Mesenchymal stem cell of the bone marrow (primary cell): ENCODE measurements around a stretch of chr6.

GRCh38 chr6:167787750-167788178, 38.9 kb upstream of the AFDN start:
- CAGE, long polyA plus RNA: no peak

DNA sequence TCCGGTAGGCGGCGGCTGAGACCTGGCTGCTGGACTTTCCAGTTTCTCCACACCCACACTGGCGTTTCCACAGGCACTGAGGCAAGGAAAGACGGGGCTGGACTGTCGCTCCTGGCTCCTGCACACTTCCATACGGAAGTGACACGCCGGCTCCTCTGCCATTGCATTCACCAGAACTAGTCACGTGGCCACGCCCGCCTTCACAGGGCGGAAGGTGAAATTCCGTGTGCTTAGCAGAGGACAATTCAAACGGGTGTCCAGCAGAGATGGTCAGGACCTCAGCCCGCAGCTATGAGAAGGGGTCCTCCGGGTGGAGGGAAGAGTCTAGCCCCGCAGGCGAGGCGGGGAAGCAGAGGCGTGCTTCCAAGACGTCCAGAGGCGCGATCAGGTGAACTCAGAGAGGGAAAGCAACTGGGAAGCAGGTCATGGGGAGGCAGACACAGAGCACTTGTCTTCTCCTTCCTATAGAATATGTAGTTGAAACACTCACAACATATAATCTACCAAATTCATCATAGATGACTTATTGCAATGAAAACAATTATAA, 10.9 kb upstream of the AFDN start:
- CAGE, long polyA plus RNA: no peak

DNA sequence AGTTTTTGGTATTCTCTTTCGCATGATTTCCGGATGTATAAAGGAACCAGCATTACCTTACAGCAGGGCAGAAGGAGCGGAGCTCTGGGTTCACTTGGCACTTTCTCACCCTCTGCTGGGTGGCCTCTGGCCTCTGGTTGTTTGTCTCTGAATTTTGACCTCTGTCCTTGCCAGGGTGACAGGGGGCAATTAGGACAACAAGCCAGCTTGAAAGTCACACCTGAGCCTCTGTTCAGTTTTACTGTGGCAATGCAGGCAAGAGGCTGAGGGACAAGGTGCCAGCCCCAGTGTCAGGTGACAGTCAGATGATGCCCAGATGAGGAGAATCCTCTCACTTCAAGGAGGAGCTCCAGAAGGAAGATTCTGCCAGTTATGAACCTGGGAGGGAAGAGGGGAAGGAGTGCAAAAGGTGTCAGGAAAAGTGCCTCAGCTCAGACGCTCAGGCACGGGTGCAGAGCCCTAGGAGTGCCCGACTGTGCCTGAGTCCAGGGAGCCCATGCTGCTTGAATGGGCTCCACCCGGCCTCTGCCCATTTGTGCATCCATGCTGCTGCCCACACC, 69.2 kb upstream of the KIF25 start:
- CAGE, long polyA plus RNA: no peak

DNA sequence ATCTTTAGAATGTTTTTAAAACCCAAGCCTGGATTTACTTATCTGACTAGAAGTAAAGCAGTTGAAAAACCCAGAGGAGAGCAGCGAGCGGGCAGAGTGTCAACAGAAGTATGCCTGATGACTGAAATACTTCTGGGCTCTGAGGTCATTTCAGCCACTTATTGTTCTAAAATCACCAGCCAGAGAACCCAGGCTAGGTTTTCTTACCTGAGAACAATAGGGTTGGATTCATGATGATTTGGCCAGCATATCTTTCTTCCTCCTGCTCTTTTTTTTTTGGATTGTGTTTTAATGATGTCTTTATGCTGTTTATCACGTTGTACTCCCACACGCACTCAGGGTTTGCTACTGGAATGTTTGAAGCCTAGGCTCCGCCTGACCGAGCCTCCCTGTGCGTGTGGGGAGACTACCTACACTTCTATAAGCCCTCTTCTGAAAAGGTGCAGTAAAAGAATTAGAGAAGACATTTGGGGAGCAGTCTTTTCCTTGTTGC, 63.0 kb upstream of the KIF25 start:
- CAGE, long polyA plus RNA: no peak

GRCh38 chr6:167937890-167938751, 59.4 kb upstream of the KIF25 start:
- CAGE, long polyA plus RNA: no peak

DNA sequence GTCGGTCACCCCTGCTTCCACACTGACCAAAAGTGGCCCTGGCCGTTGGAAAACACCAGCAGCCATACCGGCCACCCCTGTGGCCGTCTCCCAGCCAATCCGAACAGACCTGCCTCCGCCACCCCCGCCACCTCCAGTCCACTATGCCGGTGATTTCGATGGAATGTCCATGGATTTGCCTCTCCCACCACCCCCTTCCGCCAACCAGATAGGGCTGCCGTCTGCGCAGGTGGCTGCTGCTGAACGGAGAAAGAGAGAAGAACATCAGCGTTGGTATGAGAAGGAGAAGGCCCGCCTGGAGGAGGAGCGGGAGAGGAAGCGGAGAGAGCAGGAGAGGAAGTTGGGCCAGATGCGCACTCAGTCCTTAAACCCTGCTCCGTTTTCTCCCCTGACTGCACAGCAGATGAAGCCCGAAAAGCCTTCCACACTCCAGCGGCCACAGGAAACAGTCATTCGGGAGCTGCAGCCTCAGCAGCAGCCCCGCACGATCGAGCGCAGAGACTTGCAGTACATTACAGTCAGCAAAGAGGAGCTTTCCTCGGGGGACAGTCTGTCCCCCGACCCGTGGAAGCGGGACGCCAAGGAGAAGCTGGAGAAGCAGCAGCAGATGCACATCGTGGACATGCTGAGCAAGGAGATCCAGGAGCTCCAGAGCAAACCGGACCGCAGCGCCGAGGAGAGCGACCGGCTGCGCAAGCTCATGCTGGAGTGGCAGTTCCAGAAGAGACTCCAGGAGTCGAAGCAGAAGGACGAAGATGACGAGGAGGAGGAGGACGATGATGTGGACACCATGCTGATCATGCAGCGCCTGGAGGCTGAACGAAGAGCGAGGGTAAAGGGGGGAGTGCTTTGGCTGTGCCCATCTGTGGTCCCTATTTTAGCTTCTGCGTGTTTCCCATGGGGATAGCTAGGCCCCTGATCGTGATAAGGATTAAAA, 45.8 kb upstream of the KIF25 start:
- CAGE, long polyA plus RNA: no peak

DNA sequence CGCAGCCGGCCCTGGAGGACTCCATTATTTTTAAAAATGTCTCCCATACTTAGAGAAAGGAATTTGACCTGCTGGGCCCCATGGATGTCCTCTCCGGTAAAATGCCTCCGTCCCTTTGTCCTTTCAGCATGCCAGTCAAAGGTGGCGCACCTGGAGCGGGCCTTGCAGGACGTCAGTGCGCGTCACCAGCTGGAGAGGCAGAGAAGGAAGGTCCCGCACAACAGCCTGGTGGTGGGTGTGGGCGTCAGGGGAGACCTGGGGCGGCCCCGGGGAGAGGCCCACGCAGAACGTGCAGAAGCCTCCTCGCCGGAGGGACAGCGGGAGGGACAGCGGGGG, 1.1 kb upstream of the KIF25 start:
- CAGE, long polyA plus RNA: no peak

DNA sequence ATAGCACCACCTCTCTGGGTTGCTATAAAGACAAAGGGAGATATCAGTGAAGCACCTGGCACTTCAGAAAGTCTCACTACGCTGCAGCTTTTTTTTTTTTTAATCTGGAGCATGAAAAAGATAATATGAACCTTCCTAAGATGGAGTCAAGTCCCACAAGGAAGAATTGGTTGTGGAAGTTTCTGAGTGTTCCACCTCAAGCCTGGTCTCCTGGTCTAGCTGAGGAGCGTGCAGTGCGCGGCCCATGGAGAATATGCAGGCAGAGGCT, 537 bp downstream of the KIF25 start:
- CAGE, long polyA plus RNA: no peak

DNA sequence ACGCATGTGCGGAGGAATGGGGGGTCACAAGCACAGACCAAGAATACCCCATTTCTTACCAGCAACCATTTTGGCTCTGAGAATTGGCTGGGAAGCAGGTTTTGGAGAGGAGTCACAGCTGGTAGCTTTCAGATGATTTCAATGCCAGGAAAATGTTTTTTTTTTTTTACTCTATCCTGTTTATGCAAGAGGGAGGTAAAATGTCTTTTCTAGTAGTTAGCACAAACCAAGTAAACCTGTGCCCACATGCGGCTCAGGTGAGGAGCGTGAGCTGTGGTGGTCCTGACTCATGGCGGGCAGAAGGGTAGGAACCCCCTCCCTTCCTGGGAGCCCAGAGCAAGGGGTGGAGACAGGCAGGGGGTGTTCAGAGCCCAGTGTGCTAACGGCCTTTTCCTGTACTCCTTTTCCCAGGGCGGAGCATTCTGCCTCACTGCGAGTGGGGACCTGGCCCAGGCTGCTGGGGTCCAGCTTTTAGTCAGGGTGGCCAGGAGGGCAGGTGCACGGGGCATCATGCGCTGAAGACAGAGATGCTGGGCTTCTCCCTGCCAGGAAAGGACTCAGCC, 32.9 kb downstream of the FRMD1 start:
- CAGE, long polyA plus RNA: no peak

DNA sequence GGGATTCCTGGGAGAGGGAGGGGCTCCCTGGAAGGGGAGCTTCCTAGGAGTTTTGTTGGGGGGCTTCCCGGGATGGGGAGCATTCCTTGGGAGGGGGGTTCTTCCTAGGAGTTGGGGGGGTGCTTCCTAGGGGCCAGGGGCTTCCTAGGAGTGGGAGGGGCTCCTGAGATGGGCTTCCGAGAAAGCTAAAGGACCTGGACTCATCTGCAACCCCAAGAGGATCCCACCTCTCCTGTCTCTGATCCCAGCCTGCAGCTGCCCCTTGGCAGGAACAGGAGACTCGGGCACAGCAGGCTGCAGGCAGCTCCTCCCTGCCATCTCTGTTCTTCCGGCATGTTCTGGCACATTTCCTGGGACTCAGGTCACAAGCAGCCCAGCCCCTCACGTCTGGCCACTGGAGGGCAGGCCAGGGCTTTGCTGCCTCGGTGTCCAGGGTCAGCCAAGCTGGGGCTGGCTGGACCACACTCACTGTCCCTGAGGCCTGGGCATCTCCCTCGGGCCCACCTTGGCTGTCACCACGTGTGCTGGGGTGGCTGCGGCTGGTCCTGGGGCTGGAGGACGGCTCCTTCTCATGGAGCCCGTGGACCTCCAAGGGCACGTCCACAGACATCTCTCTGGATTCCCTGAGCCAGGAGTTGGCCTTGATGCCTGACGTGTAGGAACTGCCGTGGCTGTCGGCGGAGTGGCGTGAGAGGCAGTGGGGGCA, 18.6 kb downstream of the FRMD1 start:
- CAGE, long polyA plus RNA: no peak

- CAGE, long polyA plus RNA: no peak
Measured at GRCh38 chr6:168163505-168163704, 84.4 kb upstream of the FRMD1 start.

DNA sequence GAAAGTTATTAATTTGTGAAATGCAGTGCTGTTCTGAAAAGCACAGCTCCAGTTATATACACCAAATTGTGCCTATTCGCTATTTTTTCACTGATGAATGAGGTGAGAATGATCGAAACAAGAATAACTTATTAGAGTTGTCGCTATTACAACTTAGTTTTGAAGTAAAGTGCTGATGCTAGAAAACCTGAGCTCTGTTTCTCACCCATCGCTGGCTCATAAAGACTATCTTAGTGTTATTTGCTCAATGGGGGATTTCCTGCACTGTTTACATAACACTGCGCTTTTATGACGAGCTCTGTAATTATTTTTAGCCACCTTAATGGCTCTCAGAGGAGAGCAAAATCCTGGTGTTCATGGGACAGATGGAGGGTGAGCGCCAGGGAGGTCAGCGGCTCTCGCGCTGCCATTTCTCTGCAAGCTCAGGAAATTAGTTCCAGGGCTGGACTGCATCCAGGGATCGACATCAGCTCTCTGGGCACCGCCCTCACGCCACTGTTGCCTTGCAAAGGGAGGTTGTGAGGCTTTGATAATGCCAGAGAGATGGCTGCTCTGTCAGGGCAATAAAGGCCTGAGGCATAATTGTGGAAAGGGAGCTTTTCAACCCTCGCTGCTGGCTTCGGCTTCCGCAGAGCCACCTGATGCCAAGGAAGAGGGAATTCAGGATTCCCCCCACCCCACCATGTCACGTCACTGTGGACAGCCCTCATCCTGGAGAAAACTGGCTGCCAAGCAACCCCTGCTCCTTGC, 72.0 kb downstream of the DACT2 start:
- CAGE, long polyA plus RNA: no peak

DNA sequence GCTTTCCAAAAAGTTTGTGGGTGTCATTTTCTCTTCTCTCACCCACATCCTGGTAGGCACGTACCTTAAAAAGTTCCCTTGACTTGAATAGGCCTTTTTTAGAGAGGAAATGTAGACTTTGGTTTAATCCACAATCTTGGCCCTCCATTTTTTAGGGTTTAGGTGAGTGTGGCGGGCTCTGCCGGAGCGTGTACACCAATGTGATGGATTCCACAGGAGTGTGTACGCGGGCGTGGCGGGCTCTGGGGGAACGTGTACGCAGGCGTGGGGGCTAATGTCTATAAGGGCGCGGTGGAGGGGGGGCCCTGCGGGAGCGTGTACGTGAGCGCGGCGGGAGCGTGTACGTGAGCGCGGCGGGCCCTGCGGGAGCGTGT, 28.2 kb upstream of the SMOC2 start:
- CAGE, long polyA plus RNA: no peak

- CAGE, long polyA plus RNA: no peak
Measured at GRCh38 chr6:168417604-168418124, 23.3 kb upstream of the SMOC2 start.

DNA sequence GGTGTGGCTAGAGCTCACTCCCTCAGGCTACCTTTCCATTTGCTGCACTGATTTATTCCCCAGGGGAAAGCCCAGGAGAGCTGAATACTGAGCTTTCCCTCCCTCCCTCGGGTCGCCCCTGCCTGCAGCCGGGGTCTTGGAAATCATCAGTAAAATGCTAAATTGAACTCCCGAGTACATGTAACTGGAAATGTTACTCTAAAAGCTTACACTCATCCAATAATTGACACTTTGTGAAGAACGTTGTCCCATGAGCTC, 10.0 kb downstream of the SMOC2 start:
- CAGE, long polyA plus RNA: no peak

- CAGE, long polyA plus RNA: no peak
Measured at GRCh38 chr6:168526668-168527384, 85.8 kb downstream of the SMOC2 start.

DNA sequence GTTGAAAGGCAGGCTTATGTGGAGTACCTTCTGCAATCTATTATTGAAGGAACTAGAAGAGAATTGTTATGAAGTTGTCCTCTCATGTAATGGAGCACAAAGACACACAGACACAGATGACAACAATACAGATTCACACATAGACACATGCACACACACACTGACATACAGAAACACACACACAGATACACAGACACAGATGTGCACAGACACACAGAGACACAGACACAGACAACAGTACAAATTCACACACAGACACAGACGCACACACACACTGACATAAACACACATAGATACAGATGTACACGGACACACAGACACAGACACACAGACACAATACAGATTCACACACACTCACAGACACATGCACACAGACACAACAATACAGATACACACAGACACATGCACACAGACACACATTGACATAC, 183.4 kb downstream of the SMOC2 start:
- CAGE, long polyA plus RNA: no peak

- CAGE, long polyA plus RNA: no peak
Measured at GRCh38 chr6:169071021-169071220, 182.7 kb downstream of the THBS2 start.

DNA sequence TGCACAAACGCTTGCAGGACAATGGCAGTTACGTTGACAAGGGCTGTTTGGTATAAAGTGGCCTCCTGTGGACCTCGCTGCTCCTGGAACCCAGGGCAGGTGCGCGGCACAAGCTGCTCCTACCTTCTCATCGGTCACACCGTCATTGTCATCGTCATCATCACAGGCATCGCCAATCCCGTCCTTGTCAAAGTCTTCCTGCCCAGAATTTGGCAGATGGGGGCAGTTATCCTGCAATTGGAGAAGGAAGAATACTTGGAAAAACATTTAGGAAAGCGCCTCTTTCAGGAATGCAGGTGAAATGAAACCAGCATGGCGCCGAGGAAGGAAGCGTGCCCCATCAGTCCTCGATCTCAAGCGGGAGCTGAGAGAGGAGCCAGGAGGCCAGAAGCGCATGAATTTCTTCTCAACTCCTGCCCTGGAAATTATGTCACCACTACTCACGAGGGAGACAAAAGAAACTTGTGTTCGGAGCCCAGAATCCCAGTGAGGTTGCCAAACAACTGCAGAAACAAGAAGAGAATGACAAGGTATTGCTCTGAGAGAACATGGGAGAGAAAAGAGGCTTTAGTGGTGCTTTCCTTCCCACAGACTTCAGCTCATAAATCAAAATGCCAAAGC, 24.1 kb downstream of the THBS2 start:
- CAGE, long polyA plus RNA: no peak

DNA sequence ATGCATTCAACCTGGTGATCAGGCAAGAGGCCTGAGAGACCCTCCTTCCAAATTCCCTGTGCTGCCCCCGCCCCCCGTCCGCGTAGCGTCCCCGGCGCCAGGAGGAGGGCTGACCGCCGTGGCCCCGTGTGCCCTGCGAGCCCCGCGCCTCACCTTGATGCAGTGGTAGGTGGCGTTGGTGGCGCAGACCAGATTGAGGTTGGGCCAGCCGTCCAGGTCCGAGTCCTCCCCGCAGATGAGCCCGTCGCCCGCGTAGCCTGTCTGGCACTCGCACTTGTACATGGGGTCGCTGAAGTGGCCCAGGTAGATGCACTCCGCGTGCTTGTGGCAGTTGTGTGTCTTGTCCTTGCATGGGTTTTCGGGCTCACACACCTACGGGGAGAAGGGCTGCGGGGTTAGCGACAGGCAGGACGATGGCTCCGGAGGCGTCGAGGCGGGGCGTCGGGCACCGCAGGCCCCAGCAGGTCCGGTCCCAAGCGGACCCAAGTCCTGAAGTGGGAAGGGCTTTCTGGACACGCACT, 21.8 kb downstream of the THBS2 start:
- CAGE, long polyA plus RNA: no peak